PC-3 (cell line): ENCODE results near the genes CD86, DTX3L and HACD2.

DNA sequence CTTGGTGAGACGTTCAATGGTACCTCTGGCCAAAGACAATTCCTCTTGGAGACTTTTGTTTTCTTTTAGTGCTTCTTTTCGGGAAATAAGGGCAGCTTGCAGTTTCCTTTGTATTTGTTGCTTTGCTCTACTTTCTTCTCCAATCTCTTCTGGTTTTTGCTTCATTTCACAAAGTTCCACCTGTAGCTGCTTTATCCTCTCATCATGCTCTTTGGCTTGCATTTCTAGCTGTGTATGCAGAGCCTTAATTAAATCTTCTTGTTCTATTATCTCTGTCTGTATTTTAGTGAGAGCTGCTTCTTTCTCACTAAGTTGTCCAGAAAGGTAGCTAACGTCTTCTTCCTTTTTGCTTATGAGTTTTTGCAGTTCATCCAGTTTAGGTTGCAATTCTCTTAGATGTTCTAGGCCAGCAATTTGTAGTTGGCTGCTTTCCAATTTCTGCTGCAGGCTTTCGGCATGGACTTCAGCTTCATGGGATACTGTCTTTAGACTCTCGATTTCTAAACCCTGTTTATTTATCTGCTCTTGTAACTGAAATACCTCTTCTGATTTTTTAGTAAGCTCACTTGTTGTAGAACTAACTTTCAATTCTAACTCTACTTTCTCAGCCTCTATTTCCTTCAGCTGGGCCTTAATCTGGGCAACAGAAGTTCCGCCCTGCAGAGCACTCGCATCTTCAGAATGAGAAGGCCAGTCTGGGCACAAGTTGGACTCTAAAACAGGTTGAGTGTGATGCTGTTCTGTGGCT is 35.4 kb upstream of the HCLS1 start:
- RAMPAGE, long total RNA, result no peak

GRCh38 chr3:121783385-121784271 is 34.1 kb upstream of the GOLGB1 start:
- RAMPAGE, long total RNA, result no peak

DNA sequence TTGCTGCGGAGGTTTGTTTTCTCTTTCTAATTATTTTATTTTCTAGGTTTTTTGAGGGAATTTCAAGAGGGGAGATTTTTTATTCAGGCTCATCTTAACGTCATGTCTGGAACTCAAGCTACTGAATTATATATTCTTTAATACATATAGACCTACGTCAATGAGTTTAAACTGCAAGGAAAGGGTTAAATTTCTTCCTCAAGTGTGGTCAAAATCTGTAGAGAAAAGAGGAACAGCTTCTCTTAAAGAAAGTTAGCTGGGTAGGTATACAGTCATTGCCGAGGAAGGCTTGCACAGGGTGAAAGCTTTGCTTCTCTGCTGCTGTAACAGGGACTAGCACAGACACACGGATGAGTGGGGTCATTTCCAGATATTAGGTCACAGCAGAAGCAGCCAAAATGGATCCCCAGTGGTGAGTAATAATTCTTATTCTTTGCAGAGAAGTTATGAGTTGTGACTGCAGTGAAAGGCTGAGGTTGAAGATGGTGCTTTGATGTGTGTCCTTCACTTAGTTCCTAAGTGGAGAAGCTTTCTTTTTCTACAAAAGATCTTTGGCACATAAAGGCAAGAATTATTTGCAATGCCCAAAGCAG is at the start of gene CD86:
Gene CD86, plus strand, starts transcription at position 271 of the 593 bp plus-strand sequence.
- RAMPAGE, long total RNA, result no peak

DNA sequence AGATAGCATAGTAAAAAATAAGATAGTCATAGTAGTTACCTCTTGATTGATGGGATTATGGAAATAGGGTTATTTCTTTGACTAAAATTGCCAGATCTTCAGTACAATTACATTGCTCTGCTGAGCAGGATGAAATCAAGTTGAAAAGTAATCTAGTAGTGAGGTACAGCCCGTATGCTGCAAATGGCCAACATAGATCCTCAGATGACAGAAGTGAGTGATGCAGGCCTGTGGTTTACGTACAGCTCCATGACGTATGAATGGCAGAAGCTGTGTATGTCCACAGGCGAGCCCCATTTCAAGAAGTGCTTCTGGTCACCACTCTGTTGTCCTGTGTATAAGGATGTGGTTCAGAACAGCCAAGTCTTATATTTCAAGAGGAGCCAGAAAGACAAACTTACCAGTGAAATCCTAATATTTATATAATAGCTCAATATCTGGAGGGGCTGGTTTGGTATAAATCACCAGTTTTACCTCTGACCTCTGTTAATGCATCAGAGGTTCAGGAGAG is 9.2 kb downstream of the CD86 start:
- RAMPAGE, long total RNA, result no peak

DNA sequence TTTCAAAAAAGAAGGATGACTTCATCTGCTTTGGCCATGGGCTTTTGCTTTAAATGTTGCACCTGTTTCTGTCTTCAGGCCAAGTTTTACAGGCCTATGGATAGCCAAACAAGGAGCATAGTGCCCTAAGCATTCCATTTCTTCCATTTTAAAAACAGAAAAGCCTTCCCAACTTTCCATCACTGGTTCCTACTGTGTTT is 3.3 kb downstream of the PARP9 start:
- RAMPAGE, long total RNA, result no peak

GRCh38 chr3:122564056-122565035 is at the start of gene DTX3L:
DTX3L (plus strand) TSS chr3:122564338.
- RAMPAGE, long total RNA, result no peak

GRCh38 chr3:122678394-122679095 is 2.1 kb upstream of the PARP14 start:
- RAMPAGE, long total RNA, result no peak

DNA sequence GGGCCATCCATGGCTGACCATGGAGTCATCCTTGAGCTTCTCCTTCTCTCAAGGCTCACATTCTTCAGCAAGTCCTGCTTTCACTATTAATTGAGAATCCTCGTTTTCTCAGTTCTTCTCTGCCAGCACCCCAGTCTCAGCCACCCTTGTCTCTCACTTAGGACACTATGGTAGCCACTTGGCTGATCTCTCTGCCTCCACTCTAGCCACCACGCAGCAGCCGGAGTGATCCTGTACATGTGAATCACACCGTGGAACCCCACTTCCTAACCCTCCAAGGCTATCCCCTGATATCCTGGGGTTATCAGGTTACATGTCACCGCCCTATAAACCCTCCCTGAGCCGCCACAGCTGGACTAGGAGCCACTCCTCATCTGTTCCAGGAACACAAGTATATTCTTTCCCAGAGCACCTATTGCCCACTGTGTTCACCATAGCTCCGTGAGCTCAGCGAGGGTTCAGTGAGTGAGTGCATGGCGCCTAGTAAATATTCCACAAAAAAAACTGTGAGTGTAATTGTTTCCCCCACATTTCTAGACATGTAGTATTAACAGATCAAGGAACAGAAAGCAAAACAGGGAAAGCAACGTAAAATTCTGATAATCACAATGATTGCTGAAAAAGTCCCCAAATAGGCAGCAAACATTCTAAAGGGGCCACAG is 712 bp upstream of the PARP14 start:
- RAMPAGE, long total RNA, result no peak

GRCh38 chr3:122782796-122783093 is 10.9 kb downstream of the HSPBAP1 start:
- RAMPAGE, long total RNA, result no peak

- RAMPAGE, long total RNA, result no peak
These were observed 7.5 kb downstream of the SLC49A4 start for GRCh38 chr3:122802068-122803046.

DNA sequence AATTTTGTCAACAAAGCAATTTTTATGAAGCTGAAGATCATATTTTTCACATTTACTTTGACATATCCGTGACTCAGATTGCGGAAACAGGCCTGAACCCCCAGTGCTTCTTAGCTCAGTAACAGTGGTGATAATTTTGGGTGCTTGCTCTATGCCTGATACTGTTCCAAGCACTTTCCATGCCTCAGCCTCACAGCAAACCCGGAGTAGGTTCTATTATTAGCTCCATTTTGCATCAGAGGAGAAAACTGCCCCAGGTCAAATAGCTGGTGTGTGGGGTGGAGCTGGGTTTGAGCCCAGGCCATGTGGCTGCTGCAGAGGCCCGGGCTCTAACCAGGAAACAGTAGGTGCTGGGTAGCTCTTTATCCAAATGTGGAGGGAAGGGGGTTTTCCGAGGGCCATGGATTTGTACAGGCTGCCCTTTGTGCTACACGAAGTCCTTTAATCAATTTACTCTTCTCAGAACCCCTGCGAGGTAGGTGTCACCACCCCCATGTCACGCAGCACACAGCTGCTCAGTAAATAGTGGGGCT is 99.1 kb downstream of the SLC49A4 start:
- RAMPAGE, long total RNA, result no peak

DNA sequence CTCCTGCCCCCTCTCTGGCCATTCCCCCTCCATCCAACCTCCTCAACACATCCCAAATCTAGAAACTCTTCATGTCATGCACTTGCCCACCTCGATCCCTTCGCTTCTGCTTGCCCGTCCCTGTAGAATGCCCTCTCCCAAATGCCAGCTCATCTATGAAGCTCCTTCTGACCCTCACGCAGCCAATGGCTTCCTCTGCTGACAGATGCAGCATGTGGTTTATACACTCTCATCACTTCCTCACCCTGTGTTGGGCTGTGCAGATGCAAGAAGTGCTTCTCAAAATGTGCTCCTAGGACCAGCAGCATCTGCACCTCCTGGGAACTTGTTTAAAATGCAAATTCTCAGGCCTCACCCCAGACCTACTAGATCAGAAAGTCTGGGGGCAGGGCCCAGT is 51.7 kb downstream of the SEMA5B start:
- RAMPAGE, long total RNA, result no peak

- RAMPAGE, long total RNA, result no peak
These were observed 23.2 kb downstream of the SEMA5B start for GRCh38 chr3:123004351-123004760.

GRCh38 chr3:123282827-123283616 is 81.3 kb downstream of the SEC22A start:
- RAMPAGE, long total RNA, result no peak

GRCh38 chr3:123307455-123307887 is 105.7 kb downstream of the SEC22A start:
- RAMPAGE, long total RNA, result no peak

DNA sequence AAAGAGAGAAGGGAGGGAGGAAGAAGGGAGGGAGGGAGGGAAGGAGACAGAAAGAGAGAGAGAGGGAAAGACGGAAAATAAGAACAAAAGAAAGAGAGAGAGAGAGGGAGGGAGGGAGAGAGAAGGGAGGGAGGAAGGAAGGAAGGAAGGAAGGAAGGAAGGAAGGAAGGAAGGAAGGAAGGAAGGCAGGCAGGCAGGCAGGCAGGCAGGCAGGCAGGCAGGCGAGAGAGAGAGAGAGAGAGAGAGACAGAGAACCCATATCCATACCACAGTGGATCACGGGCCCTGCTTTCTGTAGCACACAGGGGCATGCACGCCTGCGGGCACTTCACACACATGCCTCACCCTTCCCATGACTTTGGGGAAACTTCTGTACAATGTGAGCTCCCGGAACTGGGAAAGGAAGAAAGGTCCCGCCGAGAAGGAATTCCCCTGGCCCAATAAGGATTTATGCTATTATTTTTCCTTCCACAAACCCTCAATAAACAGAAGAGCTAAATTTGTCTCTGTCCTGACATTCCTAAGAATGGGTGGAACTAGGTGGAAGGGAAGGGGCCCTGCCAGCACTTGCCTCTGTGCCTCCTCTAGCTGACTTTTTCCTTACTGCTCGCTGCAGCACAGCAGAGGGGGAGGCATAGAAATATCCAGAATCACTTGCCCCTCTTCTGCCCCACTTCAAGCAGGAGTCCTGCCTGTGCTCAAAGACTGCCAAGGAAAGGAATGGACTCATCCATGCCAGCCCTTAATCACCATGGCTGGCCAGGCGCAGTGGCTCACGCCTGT is 52.1 kb downstream of the ADCY5 start:
- RAMPAGE, long total RNA, result no peak

DNA sequence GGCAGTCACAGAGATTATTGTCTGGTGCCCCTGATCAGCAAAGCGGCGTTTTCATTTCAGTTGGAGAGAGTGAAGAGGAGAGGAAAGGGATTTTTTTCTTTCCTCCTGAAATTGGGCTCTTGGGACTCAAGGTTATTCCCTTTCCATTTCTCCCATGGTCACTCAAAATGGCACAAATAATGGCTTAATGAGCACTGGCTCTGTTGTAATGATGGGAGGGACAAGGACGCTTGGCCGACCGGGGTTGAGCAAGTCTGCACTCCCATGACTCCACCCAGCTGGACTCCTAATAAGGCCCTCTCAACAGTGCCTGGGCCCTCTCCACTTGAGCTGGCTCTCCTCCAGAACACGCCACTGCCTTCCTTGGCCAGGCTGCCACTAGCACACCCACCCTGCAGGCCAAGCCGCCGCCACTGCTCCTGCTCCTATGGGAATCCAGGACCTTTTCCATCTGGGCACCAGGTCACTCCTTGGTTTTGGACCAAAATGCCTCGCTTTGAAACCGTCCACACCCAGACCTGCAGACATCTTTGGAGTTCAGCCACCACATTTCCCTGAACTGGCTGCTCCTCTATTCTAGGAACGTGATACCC is 42.3 kb downstream of the ADCY5 start:
- RAMPAGE, long total RNA, result no peak

GRCh38 chr3:123409611-123410392 is 39.1 kb downstream of the ADCY5 start:
- RAMPAGE, long total RNA, result no peak

DNA sequence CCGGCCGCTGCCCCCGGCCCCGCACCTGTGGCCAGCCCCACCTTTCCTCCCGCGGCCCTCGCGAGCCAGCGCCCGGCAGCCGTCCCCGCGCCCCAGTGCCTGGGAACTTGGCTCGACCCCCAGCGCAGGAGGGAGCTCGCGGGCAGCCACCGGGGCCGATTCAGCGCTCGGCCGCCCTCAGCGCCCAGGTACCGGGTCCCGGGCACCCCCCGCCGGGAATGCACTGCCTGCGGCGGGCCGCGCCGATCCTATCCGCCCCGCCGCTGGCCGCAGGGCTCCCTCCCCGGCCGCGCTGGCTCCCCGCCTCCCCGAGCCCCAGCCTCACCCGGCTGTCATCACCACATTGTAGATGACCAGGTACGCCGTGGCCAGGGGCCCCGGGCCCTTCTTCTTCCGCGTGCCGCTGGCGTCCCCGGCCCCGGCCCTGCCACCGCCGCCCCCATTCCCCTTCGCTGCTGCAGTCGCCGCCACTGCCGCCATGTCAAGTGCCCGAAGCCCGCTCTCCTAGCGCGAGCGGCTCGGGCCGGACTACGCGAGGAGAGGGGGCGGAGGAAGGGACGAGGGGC is at the start of gene HACD2:
Gene HACD2, minus strand, starts transcription at position 506 of the 566 bp plus-strand sequence.
- RAMPAGE, long total RNA, result no peak

- RAMPAGE, long total RNA, result no peak
These were observed 43.8 kb upstream of the HACD2 start for GRCh38 chr3:123628705-123628938.